HCT116 (cell line): ENCODE results near the gene CELF2.

DNA sequence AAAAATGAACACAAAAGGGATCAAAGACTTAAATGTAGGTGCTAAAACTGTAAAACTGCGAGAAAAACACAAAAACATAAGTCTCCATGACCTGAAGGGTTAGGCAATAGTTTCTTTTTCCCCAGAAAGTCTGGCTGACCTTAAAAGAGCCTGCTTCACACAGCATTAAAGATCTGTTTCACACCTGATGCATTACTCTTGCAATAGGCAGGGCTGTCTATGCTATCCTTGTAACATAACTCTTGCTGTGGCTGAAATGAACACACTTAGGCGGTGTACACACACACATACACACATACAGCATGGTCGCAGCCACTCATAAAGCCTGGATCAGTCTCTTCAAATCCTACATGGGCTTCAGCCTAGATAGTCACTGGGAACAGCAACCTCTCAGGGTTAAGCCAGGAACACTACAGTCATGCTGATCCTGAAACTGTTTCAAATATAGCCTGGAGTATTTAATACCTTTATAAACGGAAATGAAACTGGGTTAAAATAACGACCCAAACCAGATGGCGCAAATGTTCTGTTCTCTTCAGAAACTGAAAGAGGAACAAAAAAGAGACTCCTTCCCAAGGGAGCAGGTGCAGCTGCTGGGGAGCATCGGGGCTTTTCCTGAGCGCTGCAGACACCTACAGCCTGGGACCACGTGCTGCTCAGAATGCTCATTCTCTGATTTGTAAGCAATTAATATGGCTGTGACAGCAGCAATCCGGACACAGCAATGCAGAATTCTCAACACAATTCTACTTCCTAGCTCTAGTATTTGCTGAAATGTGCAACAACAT, 61.0 kb upstream of the SFMBT2 start:
- RRBS = no CpG with 5 or more reads among the region's 10 CpGs

DNA sequence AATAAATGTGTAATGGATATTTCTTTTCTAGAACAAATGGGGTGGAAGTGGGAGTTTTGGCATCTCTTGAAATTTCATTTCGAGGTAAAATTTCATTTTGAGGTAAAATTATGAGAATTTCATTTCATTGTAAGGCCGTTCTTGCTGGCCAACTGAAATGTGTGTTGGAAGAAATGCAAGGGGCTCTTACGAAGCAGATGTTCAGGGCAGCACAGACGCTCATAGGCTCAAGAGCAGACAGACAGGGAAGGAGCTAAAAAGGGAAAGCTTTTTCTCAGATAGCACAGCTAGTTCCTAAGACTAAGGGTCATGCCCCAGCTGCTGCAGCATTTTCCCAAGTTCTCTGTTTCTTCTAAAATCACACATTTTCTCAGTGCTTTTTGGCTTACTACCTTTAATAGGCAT, 65.1 kb upstream of the SFMBT2 start:
- RRBS = no CpG with 5 or more reads among the region's 4 CpGs

DNA sequence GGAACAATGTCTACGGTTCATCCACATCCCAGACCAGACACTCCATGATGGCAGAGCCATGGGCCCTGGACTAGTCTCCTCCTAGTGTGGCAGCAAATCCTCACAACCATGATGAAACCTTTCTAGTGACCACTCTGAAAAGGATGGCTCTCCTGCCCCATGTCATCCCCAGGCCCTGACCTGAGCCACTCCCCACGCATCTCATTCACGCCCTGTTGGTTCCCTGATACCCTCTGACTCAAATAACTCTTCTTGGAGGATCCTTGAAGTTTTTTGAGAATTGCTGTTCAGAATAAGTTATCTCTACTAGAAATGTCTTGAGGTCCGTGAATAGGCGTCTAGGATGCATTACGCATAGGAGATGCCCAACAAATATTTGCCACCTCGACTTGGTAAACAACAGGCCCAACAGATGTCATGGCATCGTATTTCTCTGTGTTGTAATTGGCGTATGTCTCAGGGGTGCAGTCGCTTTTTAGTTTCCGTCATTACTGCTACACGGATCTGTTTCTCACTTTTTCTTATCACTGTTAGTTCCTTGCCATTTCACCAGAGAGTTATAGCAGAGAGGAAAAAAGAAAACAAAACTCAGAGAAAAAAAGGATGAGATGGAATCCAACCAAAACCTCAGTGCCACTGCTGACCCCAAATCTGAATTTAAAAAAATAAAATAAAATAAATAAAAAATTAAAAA, 72.9 kb upstream of the SFMBT2 start:
- RRBS = no CpG with 5 or more reads among the region's 12 CpGs

DNA sequence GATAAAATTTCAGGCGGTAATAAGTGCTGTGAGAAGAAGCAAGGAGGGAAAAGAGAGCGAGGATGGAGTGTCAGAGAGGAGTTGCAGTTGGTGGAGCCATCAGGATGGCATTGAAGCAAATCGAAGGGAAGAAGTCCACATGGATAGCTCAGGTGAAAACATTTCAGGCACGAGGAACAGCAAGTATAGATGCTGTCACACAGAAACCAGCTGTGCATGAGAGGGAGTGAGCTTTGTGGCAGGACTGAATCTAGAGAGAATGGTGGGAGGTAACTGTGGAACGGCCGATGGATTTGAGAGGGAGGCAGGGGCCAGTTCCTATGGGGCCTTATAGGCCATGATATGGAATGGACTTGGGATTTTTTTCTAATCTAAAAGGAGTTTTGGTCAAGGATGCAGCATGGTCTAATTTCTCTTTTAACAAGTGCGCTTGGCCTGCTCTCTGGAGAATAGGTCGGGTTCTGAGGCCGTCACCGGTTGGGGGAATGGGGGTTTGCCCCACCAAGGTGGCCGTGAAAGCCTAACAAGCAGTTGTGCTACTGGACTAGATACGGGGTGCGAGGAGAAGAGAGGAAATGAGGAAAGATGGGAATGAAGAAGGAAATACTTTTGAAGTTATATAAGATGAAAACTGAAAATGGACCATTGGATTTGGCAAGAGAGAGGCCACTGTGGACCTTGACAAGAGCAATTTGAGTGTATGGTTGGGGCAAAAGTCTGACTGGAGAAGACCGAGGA, 99.0 kb downstream of the TAF3 start:
- RRBS = no CpG with 5 or more reads among the region's 14 CpGs

GRCh38 chr10:8059353-8059779, 4.9 kb downstream of the GATA3 start:
- RRBS = no CpG with 5 or more reads among the region's 10 CpGs

DNA sequence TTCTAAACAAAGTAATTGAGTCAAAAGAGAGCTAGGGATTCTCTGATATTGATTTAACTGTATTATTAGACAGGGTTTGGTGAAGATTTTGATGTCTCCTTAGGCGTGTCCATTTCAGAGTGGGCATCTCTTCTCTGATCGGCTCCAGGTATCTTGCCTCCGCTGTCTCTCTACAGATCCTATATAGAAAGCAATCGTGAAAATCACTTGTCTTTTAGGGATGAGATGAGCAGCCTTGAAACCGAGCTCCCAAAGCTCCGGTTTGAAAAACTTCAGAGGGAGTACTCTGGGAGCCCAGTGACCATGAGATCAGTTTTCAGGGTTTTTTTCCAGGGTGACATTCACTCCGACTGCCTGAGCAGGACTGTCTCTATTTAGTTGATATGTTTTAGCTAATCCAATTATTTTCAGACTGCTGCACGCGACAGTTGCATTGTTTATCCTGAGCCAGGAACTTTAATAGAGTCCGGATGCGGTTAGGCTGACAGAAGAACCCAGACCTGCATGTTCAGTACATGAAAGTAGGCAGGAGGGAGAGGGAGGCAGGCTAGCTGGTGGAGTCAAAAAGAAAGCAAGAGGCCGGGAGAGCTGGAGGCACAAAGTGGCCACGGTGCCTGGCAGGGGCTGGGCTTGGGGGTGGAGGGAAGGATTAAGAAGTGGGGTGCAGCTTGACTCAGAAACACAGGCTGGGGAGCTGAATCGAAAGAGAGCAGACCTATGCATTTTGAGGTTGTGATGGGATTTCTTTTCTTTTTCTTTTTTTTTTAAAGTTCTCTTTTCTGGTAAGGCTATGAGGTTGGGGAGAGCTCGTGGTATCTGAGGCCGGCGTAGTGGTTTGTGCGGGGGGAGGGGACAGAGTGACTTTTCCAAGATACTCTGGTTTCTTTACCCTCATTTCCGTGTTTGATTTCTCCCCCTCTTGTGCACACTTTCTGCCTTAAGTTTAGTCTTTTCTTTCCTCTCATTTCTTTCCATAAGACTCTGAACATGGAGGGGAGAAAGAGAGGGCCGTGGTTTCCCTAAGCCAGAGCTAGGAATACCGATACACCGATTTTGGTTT, 5.6 kb downstream of the GATA3 start:
- RRBS = no CpG with 5 or more reads among the region's 22 CpGs

DNA sequence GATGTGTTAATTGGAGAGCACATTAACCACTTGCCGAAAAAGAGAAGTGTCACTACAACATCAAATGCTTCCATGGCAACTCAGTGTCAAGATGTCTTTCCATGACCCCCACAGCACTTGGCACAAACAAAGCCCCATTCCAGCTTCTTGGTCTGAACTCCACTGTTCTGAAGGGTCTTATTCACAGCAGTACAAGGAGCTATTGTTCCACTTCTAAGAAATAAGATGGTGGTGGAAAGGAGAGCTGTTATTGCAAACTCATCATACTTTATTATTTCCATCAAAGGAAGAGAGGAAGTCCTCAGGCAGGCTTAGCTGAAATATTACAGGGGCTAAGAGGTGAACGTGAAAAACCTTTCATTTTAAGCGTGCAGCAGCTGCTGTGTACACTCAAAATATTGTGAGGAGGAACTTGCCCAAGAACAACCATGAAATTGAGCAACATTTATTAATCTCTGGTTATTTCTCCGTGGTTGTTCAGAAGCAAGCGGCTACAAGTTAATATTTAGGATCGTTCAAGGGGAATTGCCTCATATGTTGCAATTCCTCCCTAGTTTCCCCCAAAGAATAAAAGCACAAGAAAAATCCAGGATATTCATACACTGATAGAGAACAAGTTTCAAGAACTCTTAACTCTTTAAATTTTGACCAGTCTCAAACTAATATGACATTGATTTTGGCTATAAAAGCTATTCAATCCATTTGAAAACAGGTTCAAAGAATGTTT, 354.7 kb upstream of the CELF2 start:
- RRBS = no CpG with 5 or more reads among the region's 6 CpGs

- RRBS = no CpG with 5 or more reads among the region's 1 CpG
Measured at GRCh38 chr10:10801048-10801307, 216.7 kb upstream of the CELF2 start.

- RRBS = no CpG with 5 or more reads among the region's 8 CpGs
Measured at GRCh38 chr10:10891408-10891718, 126.3 kb upstream of the CELF2 start.

- RRBS = 94% methylated on average over 53 of the region's 148 CpGs
Measured at GRCh38 chr10:11017240-11018440, at the start of gene CELF2. Gene CELF2 (plus strand): TSS chr10:11017872.

DNA sequence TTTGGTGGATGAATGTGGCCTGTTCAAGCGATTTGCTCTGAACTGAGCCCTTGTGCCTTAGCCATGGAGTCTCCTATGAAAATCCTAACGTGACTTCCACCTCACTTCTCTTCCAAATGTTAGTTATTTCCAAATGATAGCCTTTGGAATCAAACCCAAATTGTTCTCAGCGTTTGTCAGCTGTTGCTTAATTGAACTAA, 2.3 kb downstream of the CELF2 start:
- RRBS = no CpG with 5 or more reads among the region's 3 CpGs

DNA sequence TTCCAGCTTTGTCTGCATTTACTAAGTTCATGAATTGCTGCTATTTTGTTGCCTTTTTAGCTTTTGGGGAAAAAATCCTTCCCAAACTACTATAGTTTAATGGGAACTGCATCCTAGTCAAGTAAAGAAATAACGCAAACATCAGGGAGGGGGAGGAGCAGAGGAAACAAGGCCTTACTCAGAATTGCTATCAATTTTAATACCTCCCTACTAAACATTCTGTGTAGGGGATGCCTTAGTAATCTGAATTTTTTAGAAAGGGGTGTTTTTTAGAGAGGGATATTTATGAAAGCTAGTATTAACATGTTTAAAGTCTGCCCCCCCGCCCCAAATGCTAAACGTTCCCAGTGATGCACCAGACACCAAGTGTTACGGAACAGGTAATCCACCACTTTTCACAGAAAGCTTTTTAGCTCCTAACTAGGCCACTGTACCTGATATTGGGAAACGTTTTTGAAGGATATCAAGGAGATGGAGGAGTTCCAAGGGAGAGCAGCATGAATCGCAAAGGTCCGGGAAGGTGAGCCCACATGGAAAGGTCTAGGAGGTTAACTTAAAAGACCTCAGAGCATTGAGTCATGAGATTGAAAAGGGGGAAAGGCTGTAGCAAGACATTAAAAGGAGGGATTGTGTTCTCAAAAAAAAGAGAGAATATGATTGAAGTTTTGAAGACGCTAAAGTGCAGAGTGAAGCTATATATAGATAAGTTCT, 157.2 kb downstream of the CELF2 start:
- RRBS = no CpG with 5 or more reads among the region's 8 CpGs

DNA sequence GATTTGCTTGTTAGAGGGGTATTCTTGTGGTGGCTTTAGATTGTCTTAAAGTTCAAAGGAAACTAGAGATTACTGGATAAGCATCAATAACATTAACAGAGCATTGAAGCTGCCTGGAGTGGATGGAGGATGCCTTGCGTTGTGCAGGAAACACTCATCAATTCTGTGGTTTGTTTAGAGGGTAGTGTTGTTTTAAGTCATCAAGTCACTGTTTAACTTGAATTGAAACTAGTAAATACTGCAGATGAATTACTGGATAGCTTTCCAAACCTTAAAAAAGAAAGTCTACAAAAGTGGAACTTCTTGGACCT, 218.6 kb downstream of the CELF2 start:
- RRBS = no CpG with 5 or more reads among the region's 1 CpG

DNA sequence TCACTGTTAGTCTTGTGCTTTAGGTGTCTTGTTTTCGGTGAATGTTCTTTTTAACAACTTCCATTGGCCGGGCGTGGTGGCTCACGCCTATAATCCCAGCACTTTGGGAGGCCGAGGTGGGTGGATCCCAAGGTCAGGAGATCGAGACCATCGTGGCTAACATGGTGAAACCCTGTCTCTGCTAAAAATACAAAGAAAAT, 226.5 kb downstream of the CELF2 start:
- RRBS = no CpG with 5 or more reads among the region's 7 CpGs

GRCh38 chr10:11245075-11245361, 227.3 kb downstream of the CELF2 start:
- RRBS = no CpG with 5 or more reads among the region's 3 CpGs

DNA sequence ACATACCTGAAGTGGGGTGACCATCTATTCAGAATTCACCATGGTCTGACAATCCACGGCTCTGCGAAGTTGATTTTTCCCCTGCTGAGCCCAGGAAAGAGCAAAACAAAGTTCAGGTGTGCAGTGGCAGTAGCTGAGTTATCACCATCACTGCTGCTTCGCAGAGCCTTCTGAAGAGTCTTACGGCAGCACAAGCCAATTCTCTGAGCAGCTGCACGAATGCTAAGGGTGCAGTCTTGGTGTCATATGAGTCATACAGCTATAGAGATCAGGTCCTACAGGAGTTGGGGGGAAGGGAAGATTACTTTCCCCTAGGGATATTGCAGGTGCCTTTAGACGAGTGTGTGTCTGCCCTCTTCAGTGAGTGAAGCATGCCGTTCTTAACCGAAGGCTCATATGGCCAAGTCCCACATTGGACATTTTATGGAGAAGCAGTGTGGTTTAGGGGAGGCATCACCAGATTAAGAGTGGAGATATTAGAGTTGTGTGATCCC, 227.8 kb downstream of the CELF2 start:
- RRBS = no CpG with 5 or more reads among the region's 8 CpGs

GRCh38 chr10:11246430-11247073, 228.9 kb downstream of the CELF2 start:
- RRBS = no CpG with 5 or more reads among the region's 13 CpGs

GRCh38 chr10:11275437-11276473, 258.1 kb downstream of the CELF2 start:
- RRBS = no CpG with 5 or more reads among the region's 24 CpGs

GRCh38 chr10:11300455-11300889, 282.8 kb downstream of the CELF2 start:
- RRBS = no CpG with 5 or more reads among the region's 14 CpGs

DNA sequence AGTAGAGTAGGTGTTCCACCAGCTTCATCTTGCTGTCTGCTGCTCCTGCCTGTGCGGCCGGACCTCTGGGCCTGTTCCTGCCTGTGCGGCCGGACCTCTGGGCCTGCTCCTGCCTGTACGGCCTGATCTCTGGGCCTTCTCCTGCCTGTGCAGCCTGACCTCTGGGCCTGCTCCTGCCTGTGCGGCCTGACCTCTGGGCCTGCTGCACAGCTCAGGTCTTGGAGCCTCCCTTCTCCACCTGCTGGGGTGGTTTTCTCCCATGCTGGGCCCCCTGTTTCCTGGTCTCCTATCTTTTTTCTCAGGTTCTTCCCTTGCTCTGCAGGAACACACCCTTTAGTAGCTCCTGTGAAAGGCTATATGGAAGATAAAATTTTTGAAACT, 117.8 kb downstream of the USP6NL start:
- RRBS = no CpG with 5 or more reads among the region's 6 CpGs